LUHMES (cell line): ENCODE data around the gene GTF3C1.

- PRO-cap = no peak
Measured at GRCh38 chr16:24541616-24542099, 2.3 kb downstream of the RBBP6 start.

GRCh38 chr16:24569113-24570177 lies 30.1 kb downstream of the RBBP6 start:
- PRO-cap = no peak

DNA sequence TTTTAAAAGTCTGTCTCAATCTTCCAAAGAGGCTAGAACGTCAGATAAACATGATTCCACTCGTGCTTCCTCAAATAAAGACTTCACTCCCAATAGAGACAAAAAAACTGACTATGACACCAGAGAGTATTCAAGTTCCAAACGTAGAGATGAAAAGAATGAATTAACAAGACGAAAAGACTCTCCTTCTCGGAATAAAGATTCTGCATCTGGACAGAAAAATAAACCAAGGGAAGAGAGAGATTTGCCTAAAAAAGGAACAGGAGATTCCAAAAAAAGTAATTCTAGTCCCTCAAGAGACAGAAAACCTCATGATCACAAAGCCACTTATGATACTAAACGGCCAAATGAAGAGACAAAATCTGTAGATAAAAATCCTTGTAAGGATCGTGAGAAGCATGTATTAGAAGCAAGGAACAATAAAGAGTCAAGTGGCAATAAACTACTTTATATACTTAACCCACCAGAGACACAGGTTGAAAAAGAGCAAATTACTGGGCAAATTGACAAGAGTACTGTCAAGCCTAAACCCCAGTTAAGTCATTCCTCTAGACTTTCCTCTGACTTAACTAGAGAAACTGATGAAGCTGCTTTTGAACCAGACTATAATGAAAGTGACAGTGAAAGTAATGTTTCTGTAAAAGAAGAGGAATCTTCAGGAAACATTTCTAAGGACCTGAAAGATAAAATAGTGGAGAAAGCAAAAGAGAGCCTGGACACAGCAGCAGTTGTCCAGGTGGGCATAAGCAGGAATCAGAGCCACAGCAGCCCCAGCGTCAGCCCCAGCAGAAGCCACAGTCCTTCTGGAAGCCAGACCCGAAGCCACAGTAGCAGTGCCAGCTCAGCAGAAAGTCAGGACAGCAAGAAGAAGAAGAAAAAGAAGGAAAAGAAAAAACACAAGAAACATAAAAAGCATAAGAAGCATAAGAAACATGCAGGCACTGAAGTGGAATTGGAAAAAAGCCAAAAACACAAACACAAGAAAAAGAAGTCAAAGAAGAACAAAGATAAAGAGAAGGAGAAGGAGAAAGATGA lies 32.3 kb downstream of the RBBP6 start:
- PRO-cap = no peak

GRCh38 chr16:24668453-24669032 lies 60.9 kb upstream of the TNRC6A start:
- PRO-cap = no peak

DNA sequence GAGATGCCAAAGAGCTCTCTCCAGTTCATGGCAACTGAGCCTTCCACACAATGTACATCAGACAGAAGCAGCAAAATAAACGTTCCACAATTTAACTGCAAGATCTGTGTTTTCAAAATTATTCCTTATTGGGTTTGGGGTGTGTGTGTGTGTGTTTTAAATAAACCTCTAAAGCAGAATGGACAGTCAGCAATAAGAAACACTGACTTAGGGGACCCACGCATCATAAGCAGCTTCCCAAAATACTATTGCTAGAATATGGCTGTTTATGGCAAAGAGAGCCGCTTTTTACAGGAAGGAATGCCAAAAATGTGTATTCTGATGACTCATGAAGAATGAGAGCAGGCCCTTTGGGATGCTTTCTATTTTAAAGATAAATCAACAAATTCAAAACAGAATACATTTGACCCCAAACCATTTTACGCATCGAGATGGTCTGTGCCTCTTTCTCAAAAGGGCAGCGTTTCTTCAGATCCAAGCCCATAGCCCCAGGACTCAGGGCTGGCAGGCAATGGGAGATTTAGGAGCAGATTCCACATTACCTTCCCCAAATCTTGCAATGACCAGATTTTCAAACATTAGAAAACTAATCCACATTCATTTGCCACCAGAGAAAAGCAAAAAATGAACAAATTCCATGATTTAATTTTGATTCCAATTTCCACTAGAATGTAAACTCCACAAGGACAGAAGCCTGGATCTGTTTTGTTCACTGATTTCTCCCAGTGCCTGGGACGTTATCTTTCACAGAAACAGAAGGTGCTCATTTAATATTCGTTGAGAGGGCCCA lies 37.4 kb downstream of the ARHGAP17 start:
- PRO-cap = no peak

DNA sequence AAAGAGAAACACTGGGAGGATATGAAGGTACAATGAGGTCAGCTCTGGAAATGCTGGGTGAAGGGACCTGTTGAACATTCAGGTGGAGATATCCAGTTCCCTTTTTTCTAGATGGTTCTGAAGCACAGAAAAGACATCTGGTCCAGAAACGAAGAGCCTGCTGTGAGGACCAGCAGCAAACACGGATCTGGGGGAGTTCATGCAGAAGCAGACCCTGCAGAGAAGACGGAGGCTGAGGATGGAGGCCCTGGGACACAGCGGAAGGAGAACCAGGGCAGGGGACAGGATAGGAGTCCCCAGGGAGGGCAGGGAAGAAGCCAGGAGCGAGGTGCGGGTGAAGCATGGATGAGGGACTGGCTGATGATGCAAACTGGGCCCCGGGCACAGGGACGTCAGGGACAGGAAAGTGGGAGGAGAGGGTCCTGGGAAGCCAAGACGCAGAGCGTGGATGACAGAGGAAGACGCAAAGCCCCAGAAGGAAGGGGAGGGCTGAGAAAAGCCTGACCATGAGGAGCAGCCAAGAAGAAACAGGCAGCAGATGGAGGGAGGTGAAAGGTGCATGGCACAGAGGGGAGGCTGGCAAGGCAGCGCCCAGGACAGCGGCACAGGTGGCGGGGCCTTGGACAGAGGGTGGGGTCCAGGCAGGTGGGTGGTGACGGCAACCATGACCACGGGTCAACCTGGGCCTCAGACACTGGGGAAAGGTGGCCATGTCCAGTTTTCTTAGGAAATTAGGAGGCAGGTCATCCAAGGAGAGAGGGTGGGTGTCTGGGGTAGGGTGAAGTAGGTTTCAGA lies 17.2 kb downstream of the ARHGAP17 start:
- PRO-cap = no peak

- PRO-cap = no peak
Measured at GRCh38 chr16:25148208-25149137, 36.9 kb downstream of the LCMT1 start.

DNA sequence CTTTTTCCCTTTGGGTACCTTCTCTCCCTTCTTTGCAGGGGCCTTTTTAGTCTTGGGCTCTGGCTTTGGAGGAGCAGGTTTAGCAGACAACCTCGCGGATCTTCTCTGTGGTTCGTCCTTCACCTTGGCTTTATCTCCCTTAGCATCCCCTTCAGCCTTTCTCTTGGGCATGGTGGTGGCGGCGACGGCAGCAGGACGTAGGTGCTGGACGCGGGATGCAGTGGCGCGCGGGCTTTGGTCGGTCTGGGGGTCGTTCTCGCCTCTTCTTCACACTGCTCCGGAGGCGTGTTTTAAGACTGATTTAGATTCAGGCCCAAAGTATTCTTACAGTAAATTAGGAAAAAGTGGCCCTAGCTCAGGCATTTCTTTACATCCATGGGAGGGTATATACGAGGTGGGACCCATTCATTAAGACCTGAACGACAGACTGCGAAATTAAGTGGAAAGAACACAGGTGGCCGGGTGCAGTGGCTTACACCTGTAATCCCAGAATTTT lies 340.9 kb downstream of the HS3ST4 start:
- PRO-cap = no peak

DNA sequence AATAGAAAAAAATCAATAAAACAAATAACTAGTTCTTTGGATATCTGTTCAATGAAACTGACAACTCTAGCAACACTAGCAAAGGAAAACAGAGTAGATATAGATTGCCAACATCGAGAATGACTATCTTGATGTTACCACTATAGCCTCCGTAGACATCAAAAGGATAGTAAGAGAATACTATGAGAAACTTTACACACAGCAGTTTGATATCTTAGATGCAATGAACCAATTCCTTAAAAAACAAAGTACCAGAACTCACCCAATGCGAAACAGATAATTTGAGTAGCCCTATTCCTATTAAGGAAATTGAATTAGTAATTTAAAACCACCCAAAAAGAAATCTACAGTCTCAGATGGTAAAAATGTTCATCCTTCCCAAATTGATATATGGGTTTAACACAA lies 564.8 kb downstream of the HS3ST4 start:
- PRO-cap = no peak

DNA sequence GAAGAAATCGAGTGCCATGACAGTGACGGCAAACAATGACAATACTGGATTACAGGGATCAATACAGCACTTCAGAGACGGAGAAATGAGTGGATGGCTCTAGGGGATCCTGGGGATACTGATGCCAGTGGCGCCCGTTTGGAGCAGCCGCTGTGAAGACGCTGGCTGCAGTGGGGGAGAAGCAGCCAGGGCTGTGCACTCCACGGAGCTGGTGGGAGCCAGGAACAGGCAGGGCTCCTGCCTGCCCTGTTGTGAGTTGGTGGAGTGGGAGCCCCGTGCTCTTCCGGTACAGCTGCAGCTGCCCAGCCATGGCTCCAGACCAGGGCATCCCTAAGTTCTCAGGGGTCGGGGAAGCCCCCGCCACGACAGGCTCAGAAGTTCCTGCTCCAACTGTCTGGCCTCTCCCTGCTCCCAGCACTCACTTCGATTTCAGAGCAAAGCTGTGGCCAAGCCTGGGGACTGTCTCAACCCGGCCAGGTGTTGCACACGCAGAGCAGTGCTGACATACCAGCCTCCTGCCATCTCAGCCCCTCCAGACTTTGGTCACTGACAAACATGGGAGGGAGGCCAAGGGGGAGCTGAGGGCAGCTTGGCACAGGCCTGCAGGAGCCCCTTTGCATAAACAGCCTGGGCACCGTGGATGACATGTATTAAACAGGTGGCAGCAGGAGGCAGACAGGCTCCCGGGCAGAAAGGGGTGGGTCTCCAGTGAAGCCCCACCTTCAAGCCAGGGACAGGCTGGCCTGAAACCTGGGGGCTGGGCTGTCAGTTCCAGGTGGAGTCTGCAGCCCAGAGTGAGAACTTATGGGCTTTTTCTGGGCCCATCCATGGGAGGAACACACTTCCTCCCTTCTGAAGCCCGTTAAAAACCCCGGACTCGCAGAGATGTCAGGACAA lies 13.9 kb upstream of the KDM8 start:
- PRO-cap = no peak

GRCh38 chr16:27314062-27314929 lies 522 bp downstream of the IL4R start:
- PRO-cap = unidirectional peak, minus-strand start at chr16:27314389

- PRO-cap = no peak
Measured at GRCh38 chr16:27314930-27315948, 1.5 kb downstream of the IL4R start.

- PRO-cap = no peak
Measured at GRCh38 chr16:27340656-27341156, 26.9 kb downstream of the IL4R start.

- PRO-cap = no peak
Measured at GRCh38 chr16:27356590-27357111, 42.9 kb downstream of the IL4R start.

- PRO-cap = no peak
Measured at GRCh38 chr16:27365268-27366093, 36.5 kb upstream of the IL21R start.

DNA sequence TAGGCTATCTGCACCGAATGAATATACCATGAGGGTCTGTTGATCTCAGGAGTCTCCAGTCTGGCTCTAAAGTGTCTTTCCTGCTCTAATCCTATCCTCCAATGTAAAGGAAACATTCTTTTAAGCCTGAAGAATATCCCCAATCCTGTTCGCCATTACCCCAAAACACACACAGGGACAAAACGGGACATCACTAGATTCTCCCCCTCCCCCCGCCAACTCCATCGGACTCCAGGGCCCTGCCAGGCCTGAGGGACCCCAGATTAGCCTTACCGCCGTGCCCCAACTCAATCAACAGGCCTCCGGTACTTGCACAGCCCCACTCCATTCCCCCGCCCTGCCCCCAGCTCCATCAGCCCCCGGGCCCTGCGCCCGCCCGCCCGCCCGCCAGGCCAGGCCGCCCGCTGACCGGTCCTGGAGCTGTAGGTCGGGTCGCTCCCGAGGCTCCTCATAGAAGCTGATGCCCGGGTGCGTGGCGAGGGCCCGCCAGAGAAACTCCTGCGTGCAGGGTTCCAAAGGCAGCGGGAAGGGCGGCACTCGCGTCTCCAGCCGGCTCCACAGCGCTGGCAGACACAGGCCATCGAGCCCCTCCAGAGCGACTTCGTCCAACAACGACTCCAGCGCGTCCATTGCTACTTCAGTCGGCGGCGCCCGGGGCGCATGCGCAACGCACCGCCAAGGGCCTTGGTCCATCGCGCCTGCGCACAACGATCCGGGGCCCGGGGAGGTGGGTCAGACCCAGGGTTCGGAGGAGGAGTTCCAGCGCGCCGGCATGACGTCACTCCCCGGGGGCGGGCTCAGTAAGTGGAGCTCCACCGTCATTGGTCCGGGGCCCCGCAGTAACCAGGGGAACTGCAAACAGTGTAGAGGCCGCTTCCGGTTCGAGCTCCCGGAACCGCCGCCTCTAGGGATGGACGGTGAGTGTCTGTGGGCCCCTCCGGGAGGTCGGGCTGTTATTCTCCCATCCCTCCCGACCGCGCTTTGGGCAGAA lies at the start of gene GTF3C1:
TSS of gene GTF3C1 (minus strand) at position 653 of the 991 bp plus-strand sequence.
- PRO-cap = bidirectional peak, plus-strand start at position 883 of the sequence, minus-strand start at position 647 of the sequence

GRCh38 chr16:27575423-27575944 lies 25.5 kb downstream of the KATNIP start:
- PRO-cap = no peak

- PRO-cap = no peak
Measured at GRCh38 chr16:27763509-27763911, 213.6 kb downstream of the KATNIP start.

DNA sequence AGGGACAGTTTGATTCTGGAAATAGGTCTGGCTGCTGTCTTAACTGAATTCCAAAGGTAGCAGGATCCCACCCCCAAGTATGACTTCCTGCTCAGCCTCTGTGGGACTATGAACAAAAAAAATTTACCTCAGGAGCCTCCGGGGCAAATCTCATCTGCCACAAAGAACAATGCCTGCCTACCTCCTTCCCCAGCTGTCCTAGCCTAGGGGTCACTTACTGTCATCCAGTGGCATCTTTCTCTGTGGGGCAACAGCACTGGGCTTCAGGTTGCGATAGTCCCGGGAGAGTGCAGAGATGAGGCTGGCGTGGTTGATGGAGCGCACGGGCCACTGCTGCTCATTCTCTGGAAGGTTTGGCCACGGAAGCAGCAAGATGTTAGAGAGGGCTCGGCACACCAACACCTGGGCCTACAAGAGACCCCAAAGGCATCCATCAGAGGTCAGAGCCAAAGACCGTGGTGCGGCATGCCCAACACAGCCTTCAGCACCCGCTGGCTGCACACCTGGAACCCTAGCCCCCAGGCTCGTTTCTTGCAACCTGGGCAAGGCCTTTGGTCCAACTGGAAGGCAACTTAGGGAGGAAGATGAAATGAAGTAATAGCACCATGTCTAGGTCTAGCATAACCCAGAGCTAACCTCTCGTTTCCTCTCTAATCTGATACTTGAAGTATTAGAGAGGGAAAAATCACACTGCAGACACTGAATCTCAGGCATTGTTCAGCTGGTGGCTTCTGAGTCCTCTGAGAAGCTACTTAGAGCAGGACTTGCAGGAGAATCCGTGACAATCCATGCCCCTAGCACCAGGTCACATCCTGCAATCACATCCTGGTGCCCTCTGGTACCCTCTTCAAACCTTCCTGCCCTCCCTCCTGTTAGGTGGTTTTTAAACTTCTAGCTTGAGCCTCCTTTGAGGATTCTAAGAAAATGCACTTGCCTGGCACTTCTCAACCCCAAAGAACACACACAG lies 48.4 kb upstream of the GSG1L start:
- PRO-cap = no peak

GRCh38 chr16:28114601-28115124 lies 51.1 kb upstream of the GSG1L start:
- PRO-cap = no peak